ENCODE data around the genes ARMH3 and ELOVL3.

GRCh38 chr10:101047887-101048725 is 13.7 kb upstream of the KAZALD1 start:
- RRBS: 29% methylated on average over 17 of the region's 58 CpGs

DNA sequence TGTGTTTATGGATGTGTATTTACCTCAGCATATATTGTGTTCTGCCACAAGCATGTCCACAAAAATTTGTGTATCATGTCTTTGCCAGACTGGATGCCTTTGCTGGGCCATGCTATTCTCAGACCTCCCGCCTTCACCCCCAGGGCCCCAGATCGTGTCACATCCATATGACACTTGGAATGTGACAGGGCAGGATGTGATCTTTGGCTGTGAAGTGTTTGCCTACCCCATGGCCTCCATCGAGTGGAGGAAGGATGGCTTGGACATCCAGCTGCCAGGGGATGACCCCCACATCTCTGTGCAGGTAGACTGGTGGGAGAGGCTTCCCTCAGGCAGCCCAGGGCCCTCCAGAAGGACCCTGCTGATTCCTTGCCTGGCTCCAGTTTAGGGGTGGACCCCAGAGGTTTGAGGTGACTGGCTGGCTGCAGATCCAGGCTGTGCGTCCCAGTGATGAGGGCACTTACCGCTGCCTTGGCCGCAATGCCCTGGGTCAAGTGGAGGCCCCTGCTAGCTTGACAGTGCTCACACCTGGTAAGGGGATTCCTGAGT is 2.4 kb downstream of the KAZALD1 start:
- RRBS: no CpG with 5 or more reads among the region's 6 CpGs

DNA sequence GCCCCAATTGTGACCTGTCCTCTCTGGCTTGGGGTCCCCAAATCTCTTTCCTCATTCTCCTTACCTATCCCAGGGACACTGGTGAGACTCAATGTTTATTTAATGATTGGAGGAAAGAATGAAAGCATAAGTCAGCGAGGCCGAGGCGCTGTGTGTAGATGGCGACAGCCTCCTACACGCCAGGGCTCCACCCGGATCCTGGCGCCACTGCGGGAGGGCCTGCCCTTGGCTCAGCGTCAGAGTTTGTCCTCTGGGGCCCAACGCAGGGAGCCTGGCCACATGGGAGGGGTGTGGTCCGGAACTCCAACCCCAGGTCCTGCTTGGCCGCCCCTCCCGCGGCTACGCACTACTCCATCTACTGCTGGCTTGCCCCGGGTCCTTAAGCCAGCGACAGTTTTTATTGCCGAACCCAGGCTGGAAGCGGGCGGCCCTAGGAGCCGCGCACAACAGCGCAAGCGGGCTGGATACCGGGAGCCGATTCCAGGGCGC is 4.3 kb downstream of the KAZALD1 start:
- RRBS: 1% methylated on average over 13 of the region's 27 CpGs

- RRBS: no CpG with 5 or more reads among the region's 8 CpGs
Observed at GRCh38 chr10:101093035-101093473, 31.3 kb downstream of the KAZALD1 start.

- RRBS: no CpG with 5 or more reads among the region's 36 CpGs
Observed at GRCh38 chr10:101121328-101121910, 9.7 kb upstream of the TLX1 start.

DNA sequence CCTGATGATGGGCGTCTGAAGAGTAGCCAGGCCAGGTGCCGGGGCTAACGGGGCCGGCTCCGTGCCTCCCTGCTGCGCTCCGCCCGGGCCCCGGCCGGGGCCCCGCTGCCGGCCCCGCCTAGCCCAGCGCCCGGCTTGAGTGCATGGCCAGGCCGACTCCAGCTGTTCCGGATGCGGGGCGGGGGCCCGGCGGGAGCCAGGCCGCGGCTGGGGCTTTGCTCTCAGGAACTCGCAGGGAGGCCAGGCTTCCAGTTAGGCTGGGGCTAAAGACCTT is 904 bp upstream of the LBX1 start:
- RRBS: under 1% methylated on average over 6 of the region's 24 CpGs

DNA sequence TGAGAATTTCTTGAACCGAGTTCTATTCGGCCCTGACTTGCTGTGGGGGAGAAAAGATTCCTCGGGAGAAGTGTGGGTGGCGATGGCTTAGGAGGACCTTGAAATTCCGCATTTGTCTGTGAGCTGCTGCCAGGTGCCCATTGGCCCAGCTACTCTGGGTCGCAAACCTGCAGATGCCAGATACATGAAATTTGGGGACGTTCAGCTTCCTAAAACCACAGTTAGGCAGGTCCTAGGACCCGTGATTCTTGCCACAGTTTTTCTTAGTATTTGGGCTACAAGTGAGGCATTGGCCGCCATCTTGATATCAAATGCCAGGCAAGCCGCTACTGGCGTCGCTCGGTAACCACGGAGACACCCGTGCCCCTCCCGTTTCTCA is 533 bp upstream of the BTRC start:
- RRBS: no CpG with 5 or more reads among the region's 16 CpGs

GRCh38 chr10:101570117-101570682 is 17.9 kb downstream of the POLL start:
- RRBS: under 1% methylated on average over 18 of the region's 50 CpGs

- RRBS: no CpG with 5 or more reads among the region's 7 CpGs
Observed at GRCh38 chr10:101658731-101659359, 36.1 kb downstream of the FBXW4 start.

DNA sequence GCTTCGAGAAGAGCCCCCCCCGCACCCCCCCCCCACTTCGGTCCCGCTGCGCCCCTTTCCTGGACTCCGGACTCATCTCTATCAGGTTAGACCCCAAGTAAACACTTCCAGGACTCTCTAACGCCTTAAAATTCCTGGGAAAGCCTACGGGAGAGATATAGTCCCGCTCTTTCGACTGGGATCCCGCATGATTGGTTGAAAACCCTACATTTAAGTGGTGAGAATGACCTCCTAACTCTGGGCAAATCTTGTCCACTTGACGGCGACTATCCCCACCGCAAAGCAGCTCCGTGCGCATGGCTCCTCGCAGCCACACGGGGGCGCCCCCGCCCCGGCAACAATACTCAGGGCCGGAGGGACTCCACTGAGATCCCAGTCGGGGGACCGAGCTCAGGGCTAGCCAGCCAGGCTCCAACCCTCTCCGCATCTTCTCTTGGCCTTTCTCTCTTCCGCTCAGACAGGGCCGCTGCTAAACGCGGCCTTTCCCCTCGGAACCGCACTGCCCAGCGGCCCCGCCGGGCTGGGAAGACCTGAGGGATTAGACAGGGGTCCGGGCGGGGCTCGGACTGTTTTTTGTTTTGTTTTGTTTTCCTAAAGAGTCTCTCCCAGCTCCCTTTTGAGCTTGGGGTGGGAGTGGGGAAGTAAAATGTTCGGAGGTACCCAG is 2.9 kb downstream of the KCNIP2 start:
- RRBS: no CpG with 5 or more reads among the region's 38 CpGs

DNA sequence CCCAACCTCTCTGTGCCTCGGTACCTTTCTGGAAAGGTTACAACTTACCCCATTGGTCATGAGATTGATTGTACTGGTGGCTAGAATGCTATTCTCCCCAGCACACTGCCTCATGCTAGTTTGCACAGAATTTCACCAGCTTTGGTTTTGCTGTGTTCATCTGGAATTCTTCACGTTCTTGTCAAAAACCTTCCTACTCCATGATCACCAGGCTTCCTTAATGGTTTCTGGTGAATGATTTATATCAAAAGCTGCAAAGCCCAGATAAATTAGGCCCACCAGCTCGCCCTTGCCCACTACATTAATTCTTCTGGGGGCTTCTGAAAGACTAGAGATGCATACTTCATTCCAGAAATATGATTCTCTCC is 39.0 kb downstream of the ARMH3 start:
- RRBS: no CpG with 5 or more reads among the region's 3 CpGs

DNA sequence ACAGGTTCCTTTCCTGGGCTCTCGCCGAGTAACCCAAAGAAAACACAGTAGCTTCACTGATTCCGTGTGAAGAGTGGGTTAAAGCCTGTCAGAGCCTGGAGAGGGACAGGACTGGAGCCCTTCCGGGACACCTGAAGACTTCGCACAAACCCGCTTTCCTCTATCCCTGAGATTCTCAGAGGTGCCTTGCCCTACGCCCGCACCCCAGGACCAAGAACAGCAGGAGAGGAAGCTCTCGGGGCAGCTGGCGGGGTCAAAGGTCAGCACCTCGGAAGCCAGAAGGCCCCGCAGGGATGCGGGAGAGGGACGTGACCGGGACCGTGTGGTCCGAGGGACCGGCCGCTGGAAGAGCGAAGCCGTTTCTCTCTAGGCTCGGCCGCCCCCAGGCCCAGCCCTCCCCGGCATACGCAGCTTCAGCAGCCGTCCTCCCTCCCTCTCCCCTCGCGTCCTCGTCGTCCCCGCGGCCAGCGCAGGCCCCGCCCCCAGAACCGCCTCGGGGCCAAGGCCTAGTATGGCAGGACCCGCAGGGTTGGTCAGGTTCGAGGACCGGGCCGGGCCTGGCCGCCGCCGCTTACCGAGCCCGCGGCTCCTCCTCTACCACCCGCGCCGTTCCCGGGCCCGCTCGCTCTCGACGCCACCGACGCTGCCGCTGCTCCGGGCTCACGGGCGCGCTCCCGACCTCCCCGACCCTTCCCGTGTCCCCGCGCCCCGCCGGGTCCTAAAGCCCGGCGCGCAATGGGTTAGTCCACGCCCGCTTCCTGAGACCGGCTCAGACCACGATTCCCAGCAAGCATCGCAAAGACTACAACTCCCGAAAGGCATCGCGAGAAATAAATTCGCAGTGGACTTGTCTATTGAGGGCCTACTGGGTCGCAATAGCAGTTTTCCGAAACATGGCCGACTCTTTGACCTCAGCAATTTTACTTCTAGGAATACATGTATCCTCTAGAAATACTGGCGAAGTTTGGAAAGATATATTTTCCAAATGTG is at the start of gene ARMH3:
Gene ARMH3, minus strand, starts transcription at position 664 of the 990 bp plus-strand sequence.
- RRBS: 1% methylated on average over 36 of the region's 84 CpGs

DNA sequence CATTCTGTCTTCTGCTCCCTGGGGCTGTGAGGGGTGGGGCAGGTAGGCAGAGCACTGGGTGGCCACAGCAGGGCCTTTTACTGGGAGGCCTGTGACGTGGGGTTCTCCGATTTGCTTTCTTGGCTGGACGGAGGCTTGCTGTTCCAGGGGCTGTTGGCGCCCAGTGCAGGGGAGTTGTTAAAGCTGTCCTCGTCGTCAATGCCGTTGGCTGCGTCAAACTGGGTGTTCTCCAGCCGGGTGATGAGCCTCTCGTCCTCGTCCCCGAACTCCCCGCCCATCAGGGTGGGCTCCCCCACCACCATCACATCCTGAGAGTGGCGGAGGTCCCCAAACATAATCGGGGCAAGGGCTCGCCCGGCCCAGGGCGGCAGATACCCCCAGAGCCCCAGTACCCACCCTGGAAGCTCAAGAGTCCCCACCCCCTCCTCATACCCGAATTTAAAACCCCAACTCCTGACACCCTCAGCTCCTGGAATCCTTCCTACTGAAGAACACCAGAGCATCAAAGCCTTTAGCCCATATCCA is 12.1 kb downstream of the LDB1 start:
- RRBS: no CpG with 5 or more reads among the region's 19 CpGs

- RRBS: no CpG with 5 or more reads among the region's 2 CpGs
Observed at GRCh38 chr10:102116886-102117502, 3.2 kb downstream of the LDB1 start.

DNA sequence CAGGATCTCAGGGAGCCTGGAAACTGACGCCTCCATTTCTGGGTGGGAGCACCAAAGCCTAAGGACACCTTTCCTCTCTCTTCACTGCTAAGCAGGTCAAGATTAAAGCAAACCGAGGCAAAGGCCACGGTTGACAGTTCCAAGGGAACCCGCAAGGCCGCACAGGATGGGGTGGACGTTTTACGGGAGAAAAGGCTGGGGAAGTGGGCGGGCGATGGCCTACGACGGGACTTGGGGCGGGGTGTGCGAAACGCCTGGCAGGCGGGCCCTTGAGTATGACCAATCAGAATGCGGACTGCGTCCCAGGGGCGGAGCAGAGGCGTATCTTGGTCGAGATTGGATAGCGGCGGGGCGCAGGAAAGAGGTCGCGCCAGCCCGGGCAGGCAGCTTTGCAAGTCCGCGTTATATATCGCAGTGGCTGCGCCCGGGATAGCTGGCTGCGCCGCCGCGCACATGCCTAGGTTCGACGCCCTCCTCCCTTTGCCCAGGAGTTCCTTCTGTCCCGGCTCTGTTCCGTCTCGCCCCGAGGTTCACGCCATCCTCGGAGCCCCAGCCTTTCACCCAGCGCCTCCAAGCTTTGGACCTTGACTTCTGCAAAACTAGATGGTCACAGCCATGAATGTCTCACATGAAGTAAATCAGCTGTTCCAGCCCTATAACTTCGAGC is at the start of gene ELOVL3:
Gene ELOVL3, plus strand, starts transcription at position 354 of the 667 bp plus-strand sequence.
- RRBS: 3% methylated on average over 11 of the region's 45 CpGs

- RRBS: no CpG with 5 or more reads among the region's 4 CpGs
Observed at GRCh38 chr10:102291200-102291757, 45.9 kb downstream of the GBF1 start.

- RRBS: no CpG with 5 or more reads among the region's 53 CpGs
Observed at GRCh38 chr10:102408684-102409152, 9.9 kb downstream of the PSD start.

DNA sequence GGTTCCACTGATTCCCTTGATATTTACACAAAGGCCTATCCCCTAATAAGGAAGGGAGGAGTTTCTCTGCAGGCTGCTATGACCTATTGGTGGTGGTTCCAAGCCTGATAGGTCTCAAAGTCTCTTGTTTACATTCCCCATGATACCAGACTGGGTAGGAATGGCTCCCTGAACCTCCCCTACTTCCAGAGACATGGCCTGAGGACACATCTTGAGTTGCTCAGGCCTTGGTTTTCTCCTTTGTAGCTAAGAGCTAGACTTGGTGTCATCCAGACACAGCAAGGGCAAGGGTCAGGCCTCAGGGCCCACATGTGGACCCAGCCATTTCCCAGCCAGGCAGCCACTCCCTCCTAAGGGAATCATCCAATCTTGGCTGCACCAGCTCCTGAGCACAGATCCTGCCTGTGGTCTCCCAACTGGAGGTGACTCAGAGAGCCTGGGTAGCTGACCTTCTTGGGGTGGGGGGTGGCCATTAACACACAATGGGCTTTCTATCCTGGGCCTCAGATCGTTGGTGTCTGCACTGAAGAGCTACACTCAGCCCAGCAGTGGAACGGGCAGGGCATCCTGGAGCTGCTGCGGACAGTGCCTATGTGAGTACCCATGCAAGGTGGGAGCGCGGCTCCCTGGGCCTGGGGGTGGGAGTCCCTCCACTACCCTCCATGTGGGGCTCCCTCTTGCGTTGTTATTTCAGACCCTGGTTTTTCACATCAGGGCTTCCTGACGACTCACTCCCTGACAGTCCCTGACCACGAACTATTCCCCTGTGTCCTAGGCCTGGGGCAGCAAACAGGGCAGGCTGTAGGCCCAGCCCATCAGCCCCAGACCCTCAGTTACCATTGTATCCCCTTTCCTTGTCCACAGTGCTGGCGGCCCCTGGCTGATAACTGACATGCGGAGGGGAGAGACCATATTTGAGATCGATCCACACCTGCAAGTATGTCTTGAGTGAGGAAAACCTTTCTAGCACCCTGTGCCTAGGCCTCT is 50.9 kb upstream of the TRIM8 start:
- RRBS: no CpG with 5 or more reads among the region's 11 CpGs

DNA sequence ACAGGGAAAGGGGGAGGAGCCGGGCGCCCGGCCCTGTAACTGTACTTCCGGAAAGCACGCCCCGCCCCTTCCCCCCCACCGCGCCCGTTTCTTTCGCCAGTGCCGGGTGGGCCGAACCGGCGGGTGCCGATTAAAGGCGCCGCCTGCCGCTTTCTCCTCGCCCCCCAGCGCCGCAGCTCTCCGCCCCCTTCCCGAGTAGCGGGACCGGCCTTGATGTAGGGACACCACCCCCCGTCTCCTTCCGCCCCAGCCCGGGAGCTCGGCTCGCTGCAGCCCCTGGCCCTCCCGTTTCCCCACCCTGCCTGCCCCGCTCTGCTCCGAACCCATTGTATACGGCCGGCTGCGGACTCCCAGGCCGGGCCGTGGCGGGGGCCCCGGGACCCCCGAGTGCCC is 2.0 kb upstream of the TRIM8 start:
- RRBS: 2% methylated on average over 29 of the region's 41 CpGs

GRCh38 chr10:102647135-102647579 is 2.9 kb downstream of the TRIM8 start:
- RRBS: no CpG with 5 or more reads among the region's 11 CpGs